Neuron (in vitro differentiated cells): ENCODE measurements around the gene IRF4.

DNA sequence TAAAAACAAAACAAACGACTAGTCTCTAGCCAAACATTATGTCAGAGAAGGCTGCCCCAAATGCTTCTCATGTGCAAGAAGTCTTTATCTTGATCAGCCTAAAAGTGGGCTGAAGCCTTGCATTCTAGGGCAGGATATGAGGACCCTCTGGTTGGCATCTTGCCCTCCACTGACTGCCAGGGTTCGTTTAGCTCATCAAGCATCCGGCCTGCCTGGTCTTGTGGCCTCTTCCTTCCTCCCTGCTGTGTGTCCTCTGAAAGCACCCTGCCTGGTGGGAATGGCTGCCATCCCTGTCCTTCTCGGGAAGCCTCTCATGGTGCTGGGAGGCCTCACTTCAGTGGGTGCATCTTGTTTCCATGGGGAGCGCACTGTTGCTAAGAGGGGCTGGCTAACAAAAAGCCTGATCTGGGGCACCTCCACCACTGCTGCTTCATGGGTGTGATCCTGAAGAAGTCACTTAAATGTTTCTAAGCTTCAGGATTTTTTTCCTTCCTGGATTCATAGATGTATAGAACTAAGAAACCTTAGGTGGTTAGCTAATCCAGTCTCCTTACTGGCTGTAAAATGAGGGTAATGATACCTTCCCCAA, 4.5 kb downstream of the DUSP22 start:
- PRO-cap: no peak

DNA sequence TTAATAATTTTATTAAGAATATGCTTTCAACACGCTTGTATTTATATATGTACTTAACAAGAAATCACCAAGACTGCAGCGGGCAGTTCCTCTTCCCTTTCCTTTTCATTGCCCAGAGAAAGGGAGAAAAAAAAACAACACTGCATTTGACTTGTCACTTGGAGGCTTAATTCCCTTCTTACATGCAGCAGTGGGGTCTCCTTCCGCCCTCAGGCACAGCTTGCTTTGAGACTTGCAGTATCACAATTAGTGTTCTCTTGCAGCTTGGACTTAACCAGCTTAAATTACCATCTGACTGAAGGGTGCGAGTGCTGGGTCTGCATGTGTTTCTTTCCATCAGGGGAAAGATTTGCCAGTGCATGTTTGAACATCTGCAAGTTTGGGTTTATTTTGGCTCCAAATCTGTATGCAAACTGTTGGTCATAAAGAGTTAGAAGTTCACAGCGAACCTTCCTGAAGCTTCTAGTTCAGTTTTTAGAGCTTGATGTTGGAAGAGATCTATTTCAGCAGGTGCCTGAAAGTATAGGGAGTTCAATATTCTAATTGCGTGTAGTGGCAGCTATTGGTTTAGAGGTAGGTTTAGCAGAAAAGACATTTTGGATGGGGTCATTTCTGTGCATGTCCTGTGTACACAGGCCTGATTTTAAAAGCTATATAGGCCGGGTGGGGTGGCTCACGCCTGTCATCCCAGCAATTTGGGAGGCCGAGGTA, 35.7 kb upstream of the IRF4 start:
- PRO-cap: no peak

GRCh38 chr6:391468-392280, at the start of gene IRF4:
Gene IRF4 (plus strand): TSS chr6:391752.
- PRO-cap: unidirectional peak, plus-strand start at chr6:391752

DNA sequence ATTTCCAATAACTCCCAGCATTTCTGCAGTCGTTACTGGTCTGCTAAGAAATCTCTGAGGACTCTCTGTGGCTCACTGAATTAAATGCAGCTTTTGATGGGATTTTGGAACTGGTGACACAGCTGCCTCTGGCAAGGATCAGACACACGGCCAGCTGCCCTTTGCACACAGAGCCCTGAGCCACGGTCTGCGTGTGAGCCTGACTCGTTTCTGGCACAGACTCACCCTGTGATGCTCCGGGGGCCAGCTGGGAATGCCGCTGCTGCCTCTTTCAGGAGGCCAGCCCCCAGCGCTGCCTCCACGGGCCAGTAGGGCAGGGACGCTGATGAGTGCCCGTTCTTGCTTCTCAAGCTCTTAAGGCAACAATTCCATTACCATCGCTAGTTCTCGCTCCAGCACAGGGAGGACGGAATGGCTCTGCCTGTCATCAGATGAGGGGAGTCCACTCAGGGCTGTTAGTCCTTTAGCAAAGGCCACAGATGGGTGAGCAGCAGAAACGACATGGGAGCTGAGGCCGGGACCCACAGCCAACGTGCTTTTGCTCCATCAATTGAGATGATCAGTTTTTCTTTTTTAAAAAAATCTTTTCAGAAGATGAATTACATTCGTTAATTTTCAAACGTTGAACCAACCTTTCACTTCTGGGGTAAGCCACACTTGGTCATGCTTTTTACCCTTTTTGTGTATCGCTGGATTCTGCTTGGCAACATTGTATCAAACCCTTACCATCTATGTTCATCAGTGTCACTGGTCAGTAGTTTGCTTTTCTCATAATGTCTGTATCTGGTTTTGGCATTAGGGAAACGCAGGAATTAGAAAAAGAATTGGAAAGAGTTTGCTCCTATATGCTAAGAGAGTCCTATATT, 61.8 kb downstream of the IRF4 start:
- PRO-cap: no peak

DNA sequence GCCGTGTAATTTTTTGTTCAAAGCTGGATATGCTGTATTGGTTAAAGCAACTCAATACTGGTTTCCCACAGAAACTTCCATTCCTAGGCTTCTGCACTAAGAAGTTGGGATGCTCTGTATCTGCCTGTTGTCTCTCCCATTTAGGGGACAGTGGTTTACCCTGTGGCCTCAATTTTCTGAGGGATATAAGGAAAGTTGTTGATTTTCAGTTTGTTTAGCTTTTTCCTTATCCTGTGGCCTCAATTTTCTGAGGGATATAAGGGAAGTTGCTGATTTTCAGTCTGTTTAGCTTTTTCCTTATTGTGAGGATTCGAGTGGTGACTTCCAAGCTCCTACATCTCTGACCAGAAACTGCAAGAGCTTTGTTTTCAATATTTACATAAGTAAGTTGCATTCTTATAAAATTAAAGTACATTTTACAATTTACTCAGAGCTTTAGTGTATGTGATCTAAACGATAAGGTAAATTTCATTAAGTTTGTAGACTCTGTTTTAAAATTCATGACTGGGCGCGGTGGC, 15.6 kb upstream of the HUS1B start:
- PRO-cap: no peak

- PRO-cap: no peak
Measured at GRCh38 chr6:1131485-1132143, 180.3 kb upstream of the FOXQ1 start.

DNA sequence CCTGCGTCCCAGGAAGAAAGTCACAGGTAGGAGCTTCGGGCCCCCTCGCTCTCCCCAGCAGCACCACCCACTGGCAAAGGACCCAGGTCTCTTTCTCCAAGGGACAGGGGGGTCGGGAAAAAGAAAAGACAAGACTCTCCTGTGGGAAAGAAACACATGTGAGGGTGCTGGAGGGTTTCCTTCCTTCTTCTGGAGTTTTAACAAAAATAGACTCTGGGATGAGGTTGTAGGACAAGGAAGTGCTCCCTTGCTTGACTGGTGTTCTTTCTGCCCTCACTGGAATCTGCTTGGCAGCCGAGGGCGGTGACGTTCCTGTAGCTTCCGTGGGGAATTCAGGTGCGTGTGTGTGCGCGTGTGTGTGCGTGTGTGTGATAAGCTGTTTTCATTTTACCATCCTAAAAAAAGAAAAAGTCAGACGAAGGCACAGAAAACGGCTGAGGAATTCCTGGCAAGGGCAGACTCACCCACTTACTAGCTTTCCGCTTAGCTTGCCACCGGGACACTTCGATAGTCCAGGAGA, 16.2 kb upstream of the FOXC1 start:
- PRO-cap: no peak

GRCh38 chr6:1608162-1608652, 1.5 kb upstream of the FOXC1 start:
- PRO-cap: no peak

GRCh38 chr6:1613288-1613840, 3.6 kb downstream of the FOXC1 start:
- PRO-cap: no peak

GRCh38 chr6:1724096-1725178, 114.7 kb downstream of the FOXC1 start:
- PRO-cap: no peak

GRCh38 chr6:1742287-1742784, 132.6 kb downstream of the FOXC1 start:
- PRO-cap: no peak

DNA sequence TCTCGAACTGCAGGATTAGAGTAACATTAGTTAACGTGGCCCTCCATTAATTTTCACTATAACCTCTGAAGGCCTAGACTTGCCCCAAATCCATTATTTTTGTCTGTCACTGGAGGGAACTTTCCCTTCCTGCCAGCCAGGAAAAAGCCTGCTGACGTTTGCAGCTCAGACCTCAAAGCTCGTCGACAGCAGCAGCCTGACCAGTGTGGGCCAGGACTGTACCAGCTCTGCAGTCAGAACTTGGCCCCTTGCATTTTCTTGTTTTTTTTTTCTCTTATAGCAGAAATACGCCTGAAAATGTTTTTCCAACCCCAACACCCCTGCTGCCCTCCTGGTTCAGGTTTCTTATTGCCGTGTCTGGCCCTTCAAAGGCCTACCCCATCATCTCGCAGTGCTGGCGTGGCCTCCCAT, 168.9 kb downstream of the FOXC1 start:
- PRO-cap: no peak

- PRO-cap: no peak
Measured at GRCh38 chr6:1938635-1939308, 306.6 kb downstream of the GMDS start.

- PRO-cap: no peak
Measured at GRCh38 chr6:1977685-1978140, 267.7 kb downstream of the GMDS start.

DNA sequence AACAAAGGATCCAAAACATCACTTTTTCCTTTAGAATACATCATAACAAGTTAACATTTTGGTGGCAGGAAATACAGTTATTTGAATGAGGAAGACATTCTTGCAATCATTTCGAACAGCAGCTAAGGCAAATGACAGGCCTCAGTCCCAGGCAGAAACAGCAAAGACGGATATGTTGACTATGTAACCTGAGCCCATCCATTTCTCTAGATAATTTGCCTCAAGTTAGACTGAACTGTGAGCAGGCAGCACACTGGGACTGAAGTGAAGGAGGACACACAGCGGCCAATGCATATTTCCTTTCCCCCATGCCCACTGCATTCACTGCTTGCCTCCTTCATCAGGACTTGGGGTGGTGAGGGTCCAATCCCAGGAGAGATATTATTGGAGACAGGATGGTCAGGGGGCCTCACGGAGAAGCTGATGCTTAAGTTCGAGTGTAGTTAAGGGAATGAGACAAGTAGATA, 136.4 kb downstream of the GMDS start:
- PRO-cap: no peak

- PRO-cap: no peak
Measured at GRCh38 chr6:2369962-2370442, 124.6 kb upstream of the GMDS start.

DNA sequence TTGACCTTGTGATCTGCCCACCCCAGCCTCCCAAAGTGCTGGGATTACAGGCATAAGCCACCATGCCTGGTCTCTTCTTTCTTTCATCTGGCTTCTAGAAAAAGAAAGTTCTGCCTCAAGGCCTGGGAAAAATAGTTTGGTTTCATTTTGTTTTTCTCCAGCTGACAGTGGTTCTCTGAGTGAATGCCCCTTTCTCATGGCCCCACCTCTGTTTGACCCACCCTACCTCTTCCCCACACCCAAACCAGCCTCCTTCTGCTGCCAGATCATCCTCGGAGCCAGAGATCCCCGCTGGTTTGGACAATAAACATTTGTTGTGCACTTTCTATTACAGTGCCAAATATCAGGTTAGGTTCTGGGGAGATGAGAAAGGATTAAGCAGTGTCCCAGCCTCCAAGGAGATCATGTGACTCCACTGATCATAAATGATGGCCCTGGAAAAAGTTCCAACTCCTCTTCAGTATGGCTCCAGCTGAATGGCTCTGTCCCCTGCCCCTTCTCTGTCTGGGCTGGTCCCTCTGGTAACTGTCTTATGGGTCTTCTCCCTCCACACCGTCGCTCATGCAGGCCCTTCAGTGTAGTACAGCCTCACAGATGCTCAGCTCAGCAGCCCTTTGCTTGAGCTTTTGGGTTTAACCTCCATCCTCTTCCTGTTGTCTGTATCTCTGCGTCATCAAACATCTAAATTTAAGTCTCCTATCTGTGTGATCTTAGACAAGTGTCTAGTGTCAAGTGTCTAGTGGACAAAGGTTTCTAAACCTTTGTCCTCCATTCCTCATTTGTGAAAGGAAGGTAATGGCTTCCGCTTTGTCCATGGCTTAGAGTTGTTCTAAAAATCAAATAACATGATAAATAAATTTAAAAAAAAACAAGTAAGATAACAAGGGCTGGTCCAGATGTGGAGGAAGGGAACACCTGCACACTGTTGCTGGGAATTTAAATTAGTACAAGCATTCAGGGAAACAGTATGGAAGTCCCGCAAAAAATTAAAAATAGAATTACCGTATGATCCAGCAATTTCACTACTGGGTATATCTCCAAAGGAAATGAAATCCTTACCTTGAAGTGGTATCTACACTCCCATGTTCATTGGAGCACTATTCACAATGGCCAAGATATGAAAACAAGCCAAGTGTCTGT, 17.3 kb upstream of the SERPINB1 start:
- PRO-cap: no peak

DNA sequence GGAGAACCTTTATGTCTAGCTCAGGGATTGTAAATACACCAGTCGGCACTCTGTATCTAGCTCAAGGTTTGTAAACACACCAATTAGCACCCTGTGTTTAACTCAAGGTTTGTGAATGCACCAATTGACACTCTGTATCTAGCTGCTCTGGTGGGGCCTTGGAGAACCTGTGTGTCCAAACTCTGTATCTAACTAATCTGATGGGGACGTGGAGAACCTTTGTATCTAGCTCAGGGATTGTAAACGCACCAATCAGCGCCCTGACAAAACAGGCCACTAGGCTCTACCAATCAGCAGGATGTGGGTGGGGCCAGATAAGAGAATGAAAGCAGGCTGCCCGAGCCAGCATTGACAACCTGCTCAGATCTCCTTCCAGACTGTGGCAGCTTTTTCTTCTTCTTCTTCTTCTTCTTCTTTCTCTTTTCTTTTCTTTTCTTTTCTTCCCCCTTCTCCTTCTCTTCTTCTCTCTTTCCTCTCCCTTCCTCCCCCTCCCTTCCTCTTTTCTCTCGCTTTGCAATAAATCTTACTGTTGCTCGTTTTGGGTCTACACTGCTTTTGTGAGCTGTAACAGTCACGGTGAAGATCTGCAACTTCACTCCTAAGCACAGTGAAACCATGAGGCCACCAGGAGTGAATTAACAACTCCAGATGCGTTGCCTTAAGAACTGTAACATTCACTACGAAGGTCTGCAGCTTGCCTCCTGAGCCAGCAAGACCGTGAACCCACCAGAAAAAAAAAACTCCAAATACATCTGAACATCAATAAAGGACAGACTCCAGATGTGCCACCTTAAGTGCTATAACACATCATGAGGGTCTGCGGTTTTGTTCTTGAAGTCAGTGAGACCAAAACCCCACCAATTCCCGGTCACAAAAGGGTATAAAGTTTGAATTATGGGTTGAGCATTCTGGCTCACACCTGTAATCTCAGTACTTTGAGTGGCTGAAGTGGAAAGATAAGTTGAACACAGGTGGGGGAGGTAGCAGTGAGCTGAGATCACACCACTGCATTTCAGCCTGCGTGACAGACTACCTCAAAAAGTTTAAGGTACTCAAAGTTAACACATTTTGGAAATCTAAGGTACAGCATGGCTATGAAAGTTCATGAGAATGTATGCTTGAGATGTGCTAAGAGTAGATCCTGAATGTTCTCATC, 19.6 kb upstream of the SERPINB1 start:
- PRO-cap: no peak

DNA sequence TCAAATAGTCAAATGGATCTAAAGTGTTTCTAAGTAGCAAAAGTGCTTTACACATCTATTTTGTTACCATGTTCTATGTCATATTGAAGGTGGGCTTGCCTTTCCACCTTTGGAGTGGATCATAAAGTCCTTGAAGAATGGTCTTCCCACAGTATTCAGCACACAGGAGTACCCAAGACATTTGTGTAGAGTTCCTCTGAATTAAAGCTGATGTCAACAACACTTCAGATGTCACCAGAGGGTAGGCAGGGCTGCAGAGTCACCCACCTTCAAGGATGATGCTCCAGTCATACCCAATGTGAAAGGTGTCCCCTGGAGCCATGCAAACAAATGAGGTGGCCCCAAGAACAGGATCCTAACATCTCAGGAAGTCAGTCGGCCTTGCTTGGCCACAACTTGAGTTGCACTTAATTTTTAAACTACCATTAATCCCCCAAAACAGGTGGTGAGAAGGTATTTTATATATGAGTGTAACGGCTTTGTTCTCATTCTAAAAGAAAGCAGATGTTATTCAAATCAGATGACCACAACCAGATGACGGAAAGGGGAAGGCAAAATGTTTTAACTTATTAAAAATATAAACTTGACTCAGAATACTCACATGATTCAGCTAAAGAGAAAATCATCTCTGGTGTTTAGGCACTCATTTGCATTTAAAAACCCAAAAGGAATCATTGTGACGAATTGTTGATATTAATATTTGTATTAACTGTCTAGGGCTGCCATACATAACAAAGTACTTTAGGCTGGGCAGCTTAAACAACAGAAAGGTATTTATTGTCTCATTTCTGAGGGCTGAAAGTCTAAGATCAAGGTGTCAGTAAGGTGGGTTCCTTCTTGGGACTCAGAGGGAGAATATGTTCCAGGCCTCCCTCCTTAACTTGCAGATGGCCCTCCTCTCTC, 21.1 kb upstream of the SERPINB1 start:
- PRO-cap: no peak

DNA sequence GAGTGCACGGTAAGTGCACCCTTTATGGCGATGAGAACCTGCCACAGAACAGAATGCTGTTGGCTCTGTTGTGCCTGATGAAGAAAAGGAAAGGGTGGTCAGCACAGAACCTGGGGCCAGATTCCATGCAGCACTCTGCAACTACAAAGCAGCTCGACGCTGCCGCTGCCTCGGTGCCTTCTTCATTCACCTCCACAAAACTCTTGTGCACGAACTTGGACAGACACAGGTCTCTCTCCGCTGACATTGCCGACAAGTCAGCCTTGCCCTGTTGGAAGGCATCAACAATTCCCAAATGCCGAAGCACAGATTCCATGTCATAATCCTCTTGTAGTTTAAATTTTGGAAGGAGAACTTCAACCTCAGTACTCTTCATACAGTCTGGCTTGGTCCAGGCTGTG, 13.0 kb downstream of the SERPINB9 start:
- PRO-cap: no peak